Uterus (tissue), 7 donors: ENCODE measurements around a stretch of chr6.

- PRO-cap, 4 experiments = peak in 2 of 4 experiments; most common plus-strand start chr6:44234915 (in 1); most common minus-strand start chr6:44234835 (in 2)
- RAMPAGE, long total RNA, 2 experiments = no peak in any of the 2 experiments
- RRBS = no CpG with 5 or more reads among the region's 4 CpGs
Measured at GRCh38 chr6:44234672-44235206, 11.3 kb downstream of the SLC29A1 start.

DNA sequence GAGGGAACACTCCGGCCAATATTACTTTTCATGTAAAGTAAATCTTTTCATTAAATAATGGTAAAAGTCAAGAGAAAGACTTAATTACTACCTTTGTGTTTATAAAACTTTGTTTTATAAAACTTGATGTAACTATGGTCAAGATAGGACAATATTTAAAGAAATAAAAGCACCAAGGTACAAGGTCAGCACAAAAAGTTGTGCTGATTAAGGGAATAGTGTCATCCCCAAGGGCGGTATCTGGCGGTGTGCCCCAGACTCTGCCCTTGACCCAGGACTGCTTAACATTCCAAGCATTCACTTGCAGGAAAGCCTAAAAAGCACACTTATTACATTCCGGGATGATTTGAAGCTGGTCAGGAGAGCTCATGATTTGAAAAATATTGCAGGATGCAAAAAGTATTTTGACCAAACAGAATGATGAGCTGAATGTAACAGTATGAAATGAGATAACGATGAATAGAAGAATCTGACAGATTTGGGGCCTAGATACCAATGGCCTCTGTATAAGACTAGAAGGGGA lies 77.0 kb downstream of the CDC5L start:
- PRO-cap, 4 experiments = no peak in any of the 4 experiments
- RAMPAGE, long total RNA, 2 experiments = no peak in any of the 2 experiments
- RRBS = 33% methylated on average over 1 of the region's 5 CpGs

GRCh38 chr6:45176210-45176622 lies 151.9 kb upstream of the RUNX2 start:
- PRO-cap, 4 experiments = no peak in any of the 4 experiments
- RAMPAGE, long total RNA, 2 experiments = no peak in any of the 2 experiments
- RRBS = no CpG with 5 or more reads among the region's 25 CpGs

DNA sequence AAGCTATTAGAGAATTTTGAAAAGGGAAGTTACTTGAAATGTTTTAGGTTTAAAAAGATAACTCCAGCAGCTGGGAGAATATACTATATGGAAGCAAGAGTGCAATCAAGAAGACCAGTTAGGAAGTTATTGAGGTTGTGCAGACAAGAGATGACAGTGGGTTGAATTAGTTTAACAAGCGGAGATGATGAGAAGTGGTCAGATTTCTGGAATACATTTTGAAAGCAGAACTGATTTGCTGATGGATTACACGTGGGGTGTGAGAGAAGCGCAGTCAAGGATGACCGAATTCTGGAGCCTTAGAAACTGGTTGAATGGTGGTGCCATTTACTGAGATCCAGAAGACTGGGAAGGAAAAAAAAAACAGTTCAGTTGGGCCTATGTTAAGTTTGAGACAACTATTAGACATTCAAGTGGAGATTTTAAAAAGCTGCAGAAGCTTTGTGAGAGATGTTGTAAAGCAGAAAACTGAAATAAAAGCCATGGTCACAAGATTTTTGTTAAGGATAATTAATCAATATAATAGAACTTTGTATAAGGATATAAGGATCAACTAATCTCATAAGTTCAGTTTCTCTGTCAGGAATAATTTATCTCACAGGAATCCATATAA lies 7.6 kb downstream of the SUPT3H start:
- PRO-cap, 4 experiments = no peak in any of the 4 experiments
- RAMPAGE, long total RNA, 2 experiments = no peak in any of the 2 experiments
- RRBS = no CpG with 5 or more reads among the region's 4 CpGs

DNA sequence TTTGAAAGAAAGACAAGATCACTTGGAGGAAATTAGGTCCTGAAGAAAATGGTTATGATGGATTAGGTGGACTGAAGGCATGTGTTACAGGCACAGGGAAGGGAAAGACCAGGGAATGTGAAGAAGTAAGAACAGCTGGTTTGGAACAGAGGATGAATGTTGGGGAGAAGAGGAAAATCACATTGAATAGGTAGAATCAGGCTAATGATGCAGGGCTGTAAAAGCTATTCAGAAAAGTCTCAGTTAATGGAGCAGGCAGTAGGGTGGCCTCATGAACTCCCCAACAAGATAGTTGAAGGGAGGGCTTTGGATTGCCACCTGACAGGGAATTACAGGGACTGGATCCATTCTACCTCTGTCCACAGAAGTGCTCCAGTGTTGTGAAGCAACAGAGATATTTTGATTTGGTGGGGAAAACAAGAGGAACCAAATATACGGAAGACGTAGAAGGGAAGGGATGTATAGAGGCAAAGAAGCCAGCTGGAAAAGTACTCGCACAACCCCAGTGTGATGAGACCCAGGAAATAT lies 83.3 kb upstream of the SUPT3H start:
- PRO-cap, 4 experiments = no peak in any of the 4 experiments
- RAMPAGE, long total RNA, 2 experiments = no peak in any of the 2 experiments
- RRBS = no CpG with 5 or more reads among the region's 3 CpGs

- PRO-cap, 4 experiments = no peak in any of the 4 experiments
- RAMPAGE, long total RNA, 2 experiments = no peak in any of the 2 experiments
- RRBS = no CpG with 5 or more reads among the region's 17 CpGs
Measured at GRCh38 chr6:45555782-45556724, 178.3 kb upstream of the SUPT3H start.

- PRO-cap, 4 experiments = no peak in any of the 4 experiments
- RAMPAGE, long total RNA, 2 experiments = no peak in any of the 2 experiments
- RRBS = no CpG with 5 or more reads among the region's 4 CpGs
Measured at GRCh38 chr6:45959365-45960056, 56.1 kb downstream of the CLIC5 start.

- PRO-cap, 4 experiments = no peak in any of the 4 experiments
- RAMPAGE, long total RNA, 2 experiments = no peak in any of the 2 experiments
- RRBS = no CpG with 5 or more reads among the region's 7 CpGs
Measured at GRCh38 chr6:45971154-45971765, 44.4 kb downstream of the CLIC5 start.

- PRO-cap, 4 experiments = no peak in any of the 4 experiments
- RAMPAGE, long total RNA, 2 experiments = no peak in any of the 2 experiments
- RRBS = no CpG with 5 or more reads among the region's 5 CpGs
Measured at GRCh38 chr6:46054405-46054905, 38.8 kb upstream of the CLIC5 start.

- PRO-cap, 4 experiments = peak in 1 of 4 experiments; most common plus-strand start chr6:46098949 (in 1); most common minus-strand start chr6:46098855 (in 1)
- RAMPAGE, long total RNA, 2 experiments = no peak in any of the 2 experiments
- RRBS = no CpG with 5 or more reads among the region's 5 CpGs
Measured at GRCh38 chr6:46098545-46099135, 31.1 kb upstream of the ENPP4 start.

- PRO-cap, 4 experiments = no peak in any of the 4 experiments
- RAMPAGE, long total RNA, 2 experiments = no peak in any of the 2 experiments
- RRBS = no CpG with 5 or more reads among the region's 6 CpGs
Measured at GRCh38 chr6:46375337-46376402, 115.6 kb downstream of the RCAN2 start.

- PRO-cap, 4 experiments = no peak in any of the 4 experiments
- RAMPAGE, long total RNA, 2 experiments = no peak in any of the 2 experiments
- RRBS = no CpG with 5 or more reads among the region's 3 CpGs
Measured at GRCh38 chr6:46733425-46733950, 1.7 kb downstream of the PLA2G7 start.

DNA sequence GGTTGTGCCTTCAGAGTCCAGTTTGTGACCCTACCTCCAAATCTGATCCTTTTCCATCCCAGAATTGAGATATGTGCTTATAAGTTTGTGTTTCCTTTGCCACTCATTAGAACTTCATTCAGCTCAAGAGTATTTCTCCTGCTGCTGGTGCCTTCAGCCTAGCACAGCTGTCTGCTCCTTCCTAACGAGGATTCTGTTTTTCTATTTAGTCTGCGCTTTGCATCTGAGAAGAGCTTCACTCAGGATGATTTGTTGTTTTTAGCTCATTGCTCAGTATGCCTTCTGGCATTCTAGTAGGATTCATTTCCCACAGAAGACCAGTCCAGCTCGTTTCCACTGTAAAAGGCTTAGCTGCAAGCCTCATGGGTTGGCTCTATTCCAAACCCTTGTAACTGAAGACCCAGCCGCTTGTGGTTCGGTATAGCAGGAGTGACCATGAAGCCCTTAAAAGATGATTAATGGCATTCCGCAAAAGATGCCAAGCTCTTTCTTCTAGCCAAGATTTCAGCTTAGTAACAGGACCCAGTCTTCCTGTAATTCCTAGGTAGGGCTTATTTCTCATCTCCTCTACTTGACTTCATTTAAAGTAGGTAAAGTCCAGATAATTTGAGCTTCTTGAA lies 7.3 kb downstream of the ADGRF1 start:
- PRO-cap, 4 experiments = no peak in any of the 4 experiments
- RAMPAGE, long total RNA, 2 experiments = no peak in any of the 2 experiments
- RRBS = no CpG with 5 or more reads among the region's 6 CpGs

- PRO-cap, 4 experiments = peak in 1 of 4 experiments; most common plus-strand start chr6:47044624 (in 1)
- RAMPAGE, long total RNA, 2 experiments = no peak in any of the 2 experiments
- RRBS = no CpG with 5 or more reads among the region's 6 CpGs
Measured at GRCh38 chr6:47044147-47044918, 2.2 kb upstream of the ADGRF1 start.

- PRO-cap, 4 experiments = no peak in any of the 4 experiments
- RAMPAGE, long total RNA, 2 experiments = no peak in any of the 2 experiments
- RRBS = no CpG with 5 or more reads among the region's 7 CpGs
Measured at GRCh38 chr6:47116379-47116978, 74.3 kb upstream of the ADGRF1 start.

DNA sequence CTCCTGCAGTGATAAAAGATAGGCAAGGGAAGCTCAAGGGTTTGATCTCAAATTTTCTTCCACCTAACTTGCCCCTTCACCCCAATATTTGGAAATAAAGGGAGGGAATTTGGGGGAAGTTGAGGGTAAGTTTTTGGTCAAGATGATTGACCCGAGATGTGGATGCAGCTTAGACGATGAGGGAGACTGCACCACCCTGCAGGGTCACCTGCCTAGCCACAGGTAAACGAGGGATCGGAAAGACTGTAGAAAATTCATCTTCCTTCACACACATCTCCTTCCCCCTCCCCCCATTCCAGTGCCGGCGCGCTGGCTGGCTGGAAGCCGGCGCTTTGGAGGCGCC lies 1.3 kb downstream of the TNFRSF21 start:
- PRO-cap, 4 experiments = peak in 2 of 4 experiments; most common plus-strand start position 293 of the sequence (in 2)
- RAMPAGE, long total RNA, 2 experiments = no peak in any of the 2 experiments
- RRBS = no CpG with 5 or more reads among the region's 10 CpGs

GRCh38 chr6:47413816-47414414 lies 63.7 kb upstream of the CD2AP start:
- PRO-cap, 4 experiments = no peak in any of the 4 experiments
- RAMPAGE, long total RNA, 2 experiments = no peak in any of the 2 experiments
- RRBS = no CpG with 5 or more reads among the region's 3 CpGs

DNA sequence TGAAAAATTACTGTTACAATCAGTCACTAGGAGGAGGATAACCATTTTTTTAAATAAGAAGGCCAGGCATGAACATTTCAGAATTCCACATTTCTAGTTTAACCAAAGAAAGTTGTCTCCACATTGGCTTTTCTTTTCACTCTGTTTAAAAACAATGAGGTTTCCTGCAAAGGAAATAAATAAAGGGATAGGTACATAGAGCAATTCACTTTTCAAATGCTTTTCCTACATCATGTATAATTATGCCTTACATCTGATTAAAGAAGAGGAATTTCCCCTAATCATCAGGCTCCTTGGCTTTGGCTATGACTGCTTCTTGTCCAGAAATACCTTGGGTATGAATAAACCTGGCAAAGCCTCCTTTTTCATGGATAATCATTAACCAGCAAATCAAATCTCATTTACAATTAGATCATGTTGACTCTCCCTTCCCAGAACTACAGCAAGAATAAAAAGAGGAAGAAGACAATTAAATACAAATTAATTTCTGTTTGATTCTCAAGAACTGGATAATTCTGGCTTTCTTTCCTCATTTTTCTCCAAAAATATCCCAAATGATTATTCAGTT lies 58.0 kb upstream of the CD2AP start:
- PRO-cap, 4 experiments = no peak in any of the 4 experiments
- RAMPAGE, long total RNA, 2 experiments = no peak in any of the 2 experiments

DNA sequence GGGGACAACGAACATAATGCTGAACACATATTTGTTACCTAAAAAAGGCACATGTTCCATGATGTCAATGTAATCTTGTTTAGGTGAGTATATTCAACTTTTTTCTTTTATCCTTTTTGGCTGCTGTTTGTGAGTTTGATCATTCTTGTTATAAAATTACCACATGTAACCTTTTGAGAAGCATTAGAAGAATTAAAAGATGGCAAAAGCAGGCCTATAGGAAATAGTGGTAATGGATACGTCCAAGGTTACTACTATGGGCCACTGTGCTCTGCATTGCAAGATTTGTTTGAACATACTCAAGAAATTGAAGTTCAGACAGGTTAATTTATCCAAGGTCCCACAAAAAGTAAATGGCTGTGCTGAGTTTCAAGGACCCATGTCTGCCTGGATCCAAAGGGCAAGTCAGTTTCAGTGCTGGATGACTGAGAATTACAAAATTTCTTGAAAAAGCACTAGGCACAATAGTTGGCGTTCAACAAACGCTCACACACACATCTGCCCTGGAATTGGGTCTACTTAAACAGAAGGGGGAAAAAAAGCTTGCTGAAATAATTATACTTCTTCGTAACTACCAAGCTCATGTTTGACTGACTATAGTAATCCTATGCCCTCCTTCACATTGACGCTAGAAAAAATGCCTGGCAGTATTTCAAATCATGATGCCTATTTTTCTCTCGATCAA lies 967 bp upstream of the CD2AP start:
- PRO-cap, 4 experiments = no peak in any of the 4 experiments
- RAMPAGE, long total RNA, 2 experiments = no peak in any of the 2 experiments
- RRBS = no CpG with 5 or more reads among the region's 7 CpGs

DNA sequence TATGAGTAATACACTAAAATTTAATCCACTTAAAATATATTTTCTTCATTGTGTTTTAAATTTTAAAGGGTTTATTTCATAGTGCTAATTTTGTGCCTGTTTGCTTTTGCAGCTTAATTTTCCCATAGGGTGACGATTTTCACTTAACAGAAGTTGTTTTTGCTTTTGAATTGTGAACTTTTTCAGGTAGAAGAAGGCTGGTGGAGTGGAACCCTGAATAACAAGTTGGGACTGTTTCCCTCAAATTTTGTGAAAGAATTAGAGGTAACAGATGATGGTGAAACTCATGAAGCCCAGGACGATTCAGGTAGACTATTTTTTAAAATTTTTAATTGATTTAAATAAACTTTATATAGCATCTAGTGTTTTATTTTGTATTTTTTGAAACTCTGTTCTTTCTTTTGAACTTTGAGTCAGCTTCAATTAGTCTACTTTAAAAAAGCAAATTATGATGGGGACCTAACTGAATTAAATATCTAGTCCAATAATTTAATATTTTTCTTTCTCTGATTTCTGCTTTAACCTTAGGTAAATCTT lies 76.9 kb downstream of the CD2AP start:
- PRO-cap, 4 experiments = no peak in any of the 4 experiments
- RAMPAGE, long total RNA, 2 experiments = start-site peak on the plus strand in 1 of 2 experiments, centred at position 232 of the sequence, 20 reads per replicate
- RRBS = no CpG with 5 or more reads among the region's 2 CpGs